Hair follicle dermal papilla cell (primary cell): ENCODE measurements around the genes TAS2R30 and BORCS5.

GRCh38 chr12:11134359-11135066, at the start of gene TAS2R30:
TAS2R30 (minus strand) TSS chr12:11134644.
- CAGE, long polyA plus RNA = no peak

GRCh38 chr12:11546146-11546596, 103.3 kb upstream of the ETV6 start:
- CAGE, long polyA plus RNA = no peak

DNA sequence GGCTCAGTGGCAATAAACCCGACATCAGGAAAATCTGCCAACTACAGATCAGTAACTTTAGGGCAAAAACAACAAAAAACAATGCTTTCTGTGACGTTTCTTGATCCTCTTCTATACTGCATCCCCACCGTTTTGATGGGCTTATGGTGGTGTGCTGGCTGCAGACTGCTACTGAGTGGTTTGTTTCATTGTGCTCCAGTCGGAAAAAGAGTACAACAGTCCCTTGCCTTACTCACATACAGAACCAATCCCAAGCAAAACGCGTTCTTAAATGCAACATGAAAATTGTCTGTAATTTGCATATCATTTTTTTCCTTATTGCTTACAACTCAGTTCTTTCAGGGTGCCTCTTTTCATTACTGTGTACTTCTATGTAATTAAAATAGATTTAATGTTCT, 2.3 kb downstream of the ETV6 start:
- CAGE, long polyA plus RNA = no peak

DNA sequence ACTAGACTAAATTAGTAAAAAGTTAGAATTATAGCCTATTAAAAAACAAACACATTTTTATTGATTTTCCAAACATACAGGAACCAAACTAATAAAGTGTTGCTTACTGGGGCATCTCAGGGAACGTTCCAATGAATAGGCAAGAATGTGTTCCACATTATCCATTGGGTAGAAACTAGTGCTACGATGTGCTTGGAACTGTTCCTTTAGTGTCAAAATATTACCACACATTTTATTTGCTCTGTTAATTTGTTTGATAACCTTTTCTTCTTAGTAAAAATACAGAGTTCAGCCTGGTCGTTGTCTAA, 5.9 kb downstream of the ETV6 start:
- CAGE, long polyA plus RNA = no peak

DNA sequence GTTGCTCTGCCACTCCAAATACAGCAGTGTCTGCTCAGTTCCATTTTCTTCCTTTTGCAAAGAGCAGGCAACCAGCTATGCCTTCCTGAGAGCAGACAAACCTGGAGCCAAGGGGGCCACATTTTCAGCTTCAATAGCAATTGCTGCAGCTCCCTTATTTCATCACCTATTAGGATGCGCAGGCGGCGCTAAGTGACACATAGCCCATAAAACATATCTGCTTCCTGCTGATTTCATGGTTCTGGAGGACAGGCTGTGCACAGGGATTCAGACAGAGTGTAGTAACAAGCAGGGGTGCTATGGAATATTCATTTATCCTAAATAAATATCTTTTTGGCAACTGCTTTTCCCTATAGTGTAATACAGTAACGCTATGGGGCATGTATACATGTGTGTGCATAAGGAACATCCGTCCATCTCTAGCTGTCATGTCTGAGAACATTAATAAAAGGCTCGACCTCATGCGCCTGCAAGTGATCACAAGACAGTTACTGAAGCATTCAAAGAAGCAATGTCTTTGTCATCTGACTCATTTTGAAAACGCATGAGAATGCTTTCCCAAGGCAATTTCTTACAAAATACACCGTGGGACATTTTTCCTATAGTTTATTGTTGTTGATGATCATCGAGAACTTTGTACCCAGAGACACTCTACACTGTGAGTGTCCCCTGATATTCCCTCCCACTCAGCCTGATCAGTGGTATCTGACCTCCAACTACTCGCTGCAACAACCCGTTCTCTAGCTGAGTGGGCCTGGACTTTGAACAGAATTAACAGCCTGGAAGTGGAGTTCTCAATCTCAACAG, 67.9 kb downstream of the ETV6 start:
- CAGE, long polyA plus RNA = no peak

DNA sequence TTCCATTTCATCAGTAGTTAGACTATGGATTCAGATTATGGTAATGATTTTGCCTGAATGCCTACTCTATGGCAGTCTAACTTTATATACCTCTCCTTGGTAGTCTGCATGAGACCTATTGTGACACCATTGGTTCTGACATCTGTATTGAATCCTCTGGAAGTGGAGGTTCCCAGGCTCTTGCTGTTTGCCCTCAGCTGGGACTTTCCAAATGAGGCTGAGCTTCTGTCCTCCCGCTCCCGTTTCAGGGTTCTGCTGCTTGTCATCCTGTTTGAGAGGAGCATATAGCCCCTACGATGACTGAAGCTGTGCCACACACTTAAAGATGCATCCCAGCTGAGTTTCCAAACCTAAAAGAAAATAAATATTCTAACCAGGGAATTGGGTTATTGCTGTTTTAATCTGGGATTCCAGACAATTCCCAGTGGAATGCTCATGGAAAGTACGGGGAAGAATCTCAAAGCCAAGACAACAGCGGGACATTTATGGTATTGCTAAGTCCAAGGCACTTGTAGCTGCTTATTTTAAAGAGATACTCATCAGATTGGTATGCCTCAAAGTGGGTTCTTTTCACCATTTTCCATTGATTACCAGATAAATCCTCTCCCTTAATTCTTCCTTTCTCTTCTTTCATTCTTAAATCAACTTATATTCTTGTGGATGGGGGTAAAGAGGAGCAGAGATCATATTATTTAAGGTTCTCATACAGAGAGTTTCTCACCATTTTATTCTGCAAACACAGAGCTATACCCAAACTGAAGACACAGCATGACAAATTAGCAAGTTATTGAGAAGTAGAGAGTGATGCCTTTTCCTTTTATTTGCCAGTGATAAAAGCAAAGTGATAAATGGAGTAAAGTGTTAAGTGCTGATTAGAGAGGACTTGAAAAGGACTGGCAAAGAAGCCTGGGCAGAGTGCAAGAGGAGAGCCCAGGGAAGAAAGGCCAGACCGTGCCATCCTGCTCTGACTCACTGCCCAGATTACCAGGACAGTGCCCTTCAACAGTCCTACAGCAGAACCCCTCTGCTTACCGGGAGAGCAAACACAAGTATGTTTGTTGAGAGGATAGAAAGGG, 106.2 kb downstream of the ETV6 start:
- CAGE, long polyA plus RNA = no peak

- CAGE, long polyA plus RNA = no peak
These were observed 145.6 kb downstream of the ETV6 start for GRCh38 chr12:11795060-11795511.

DNA sequence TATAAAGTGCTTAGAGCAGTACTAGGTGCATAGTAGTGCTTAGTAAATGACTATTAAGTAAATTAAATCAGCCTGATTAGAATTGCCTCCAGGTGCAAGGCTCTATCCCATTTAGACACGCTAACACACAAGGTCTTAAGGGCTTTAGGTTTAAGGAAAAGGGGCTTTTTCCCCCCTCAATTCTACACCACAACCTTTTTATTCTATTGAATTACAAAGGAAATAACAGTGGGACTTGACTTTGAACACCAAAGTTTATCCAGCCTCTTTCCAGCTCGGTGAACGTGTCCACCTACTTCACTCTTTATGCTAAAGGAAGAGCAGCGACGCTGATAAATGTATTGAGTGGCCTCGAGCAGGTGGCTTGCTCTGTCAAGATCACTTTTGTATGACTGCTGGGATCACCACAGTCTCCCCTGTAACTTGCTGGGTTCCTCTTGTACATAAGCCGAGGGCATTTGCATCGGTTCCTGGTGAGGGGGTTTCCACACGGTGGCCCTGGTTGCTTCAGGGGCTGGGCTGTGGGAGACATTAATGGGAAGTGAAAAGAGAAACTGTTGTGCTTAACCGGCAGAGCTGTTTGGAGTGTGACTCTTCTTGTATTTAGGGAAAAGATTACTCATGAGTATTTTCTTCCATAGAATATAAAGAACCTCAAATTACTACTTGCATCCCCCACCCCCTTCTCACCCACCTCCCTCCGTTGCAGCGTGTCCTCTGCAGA, 186.7 kb downstream of the ETV6 start:
- CAGE, long polyA plus RNA = no peak

DNA sequence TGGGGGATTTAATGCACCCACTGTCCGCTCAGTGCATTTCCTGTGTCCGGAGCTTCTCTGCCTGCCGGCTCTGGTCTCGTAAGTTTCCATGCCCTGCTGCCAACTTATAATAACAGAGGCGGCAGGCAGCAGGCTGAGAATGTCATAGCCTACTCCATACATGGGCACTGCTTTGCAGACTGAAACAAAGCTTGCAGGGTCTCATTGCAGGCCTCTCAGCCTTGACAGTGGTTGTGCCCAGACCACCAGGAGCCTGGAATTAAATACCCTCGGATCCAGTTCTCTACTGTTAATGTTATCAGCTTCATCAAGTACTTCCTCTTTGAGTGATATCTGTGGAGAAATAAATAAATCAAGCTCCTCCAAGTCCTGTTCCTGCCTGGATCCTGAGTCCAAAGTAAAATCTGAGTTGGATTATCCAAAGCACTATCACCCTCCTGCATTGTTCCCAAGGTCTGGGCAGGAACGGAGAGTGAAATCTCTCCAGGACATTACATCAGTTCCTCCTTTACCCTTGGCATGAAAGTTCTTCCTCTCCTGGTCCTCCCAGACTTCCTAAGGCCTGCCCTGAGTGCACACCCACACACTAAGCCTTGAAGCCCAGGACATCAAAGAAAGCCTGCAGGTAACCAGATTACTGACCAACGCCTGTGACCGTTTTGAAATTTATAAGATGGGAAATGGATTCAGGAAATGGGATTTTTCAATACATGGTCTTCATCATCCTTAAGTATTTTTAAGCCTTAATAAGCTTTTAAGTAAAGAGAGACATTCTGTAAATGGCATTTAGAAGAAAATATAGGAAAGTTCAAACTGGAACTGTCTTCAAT, 206.8 kb upstream of the BCL2L14 start:
- CAGE, long polyA plus RNA = no peak

- CAGE, long polyA plus RNA = no peak
These were observed 179.4 kb upstream of the BCL2L14 start for GRCh38 chr12:11890980-11892184.

- CAGE, long polyA plus RNA = no peak
These were observed 126.8 kb upstream of the BCL2L14 start for GRCh38 chr12:11944009-11944255.

DNA sequence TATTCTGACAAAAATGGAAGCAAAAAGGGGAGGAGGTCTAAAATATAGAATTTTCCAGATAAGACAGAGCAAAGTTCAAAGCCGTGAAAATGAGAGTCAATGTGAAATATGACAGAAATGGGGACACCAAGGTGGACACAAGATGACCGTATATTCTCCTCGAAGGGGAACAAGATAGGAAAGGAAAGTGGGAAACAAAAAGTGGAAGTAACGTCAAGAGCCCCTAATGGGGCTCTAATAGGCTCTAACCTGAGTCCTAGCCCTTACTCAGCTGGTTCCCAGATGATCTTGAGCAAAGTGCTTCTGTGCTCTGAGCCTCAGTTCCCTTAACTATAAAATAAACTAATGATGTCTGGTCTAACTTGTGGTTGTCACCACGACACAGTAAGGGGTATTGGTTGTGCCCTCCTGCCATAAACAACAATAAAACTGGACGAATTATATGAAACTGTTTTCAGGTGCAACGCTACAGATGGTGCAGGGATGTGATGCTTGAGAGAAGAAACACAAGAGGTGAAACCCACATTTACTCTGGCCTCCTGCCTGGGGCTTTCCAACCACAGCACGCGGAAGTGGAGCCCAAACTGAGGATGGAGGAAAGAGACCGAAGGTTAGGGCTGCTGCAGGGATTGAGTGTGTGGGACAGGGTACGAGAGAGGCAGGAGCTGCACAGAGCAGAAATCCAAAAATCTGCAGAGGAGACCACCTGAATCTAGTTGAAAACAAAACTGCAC, 45.8 kb upstream of the BCL2L14 start:
- CAGE, long polyA plus RNA = no peak

GRCh38 chr12:12120822-12121311, 50.1 kb downstream of the BCL2L14 start:
- CAGE, long polyA plus RNA = no peak

DNA sequence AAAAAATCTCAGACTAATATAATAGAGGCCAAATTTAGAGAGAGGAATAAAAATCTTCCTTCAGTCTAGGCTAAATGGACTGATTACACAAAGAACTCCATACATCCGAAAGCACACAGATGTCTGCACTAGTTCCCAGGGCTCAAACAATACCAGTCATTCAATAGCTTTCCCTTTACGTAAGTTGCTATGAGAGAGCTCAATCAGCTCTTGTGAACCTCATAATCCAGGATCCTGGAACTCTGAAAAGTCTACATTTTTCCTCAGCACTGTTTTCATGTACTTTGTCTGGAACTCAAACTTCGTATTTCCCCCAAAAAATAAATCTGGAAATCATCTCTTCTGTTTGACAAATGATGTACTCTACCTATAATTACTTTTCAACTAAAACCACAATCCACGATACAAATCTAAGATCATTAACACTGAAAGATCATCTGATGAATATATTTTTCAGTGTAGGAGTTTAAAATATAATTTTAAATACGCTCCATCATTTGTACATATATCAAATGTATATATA, 25.8 kb downstream of the LRP6 start:
- CAGE, long polyA plus RNA = no peak

- CAGE, long polyA plus RNA = no peak
These were observed 13.9 kb downstream of the MANSC1 start for GRCh38 chr12:12336010-12336576.

GRCh38 chr12:12350934-12351708, 1.1 kb upstream of the MANSC1 start:
- CAGE, long polyA plus RNA = no peak

DNA sequence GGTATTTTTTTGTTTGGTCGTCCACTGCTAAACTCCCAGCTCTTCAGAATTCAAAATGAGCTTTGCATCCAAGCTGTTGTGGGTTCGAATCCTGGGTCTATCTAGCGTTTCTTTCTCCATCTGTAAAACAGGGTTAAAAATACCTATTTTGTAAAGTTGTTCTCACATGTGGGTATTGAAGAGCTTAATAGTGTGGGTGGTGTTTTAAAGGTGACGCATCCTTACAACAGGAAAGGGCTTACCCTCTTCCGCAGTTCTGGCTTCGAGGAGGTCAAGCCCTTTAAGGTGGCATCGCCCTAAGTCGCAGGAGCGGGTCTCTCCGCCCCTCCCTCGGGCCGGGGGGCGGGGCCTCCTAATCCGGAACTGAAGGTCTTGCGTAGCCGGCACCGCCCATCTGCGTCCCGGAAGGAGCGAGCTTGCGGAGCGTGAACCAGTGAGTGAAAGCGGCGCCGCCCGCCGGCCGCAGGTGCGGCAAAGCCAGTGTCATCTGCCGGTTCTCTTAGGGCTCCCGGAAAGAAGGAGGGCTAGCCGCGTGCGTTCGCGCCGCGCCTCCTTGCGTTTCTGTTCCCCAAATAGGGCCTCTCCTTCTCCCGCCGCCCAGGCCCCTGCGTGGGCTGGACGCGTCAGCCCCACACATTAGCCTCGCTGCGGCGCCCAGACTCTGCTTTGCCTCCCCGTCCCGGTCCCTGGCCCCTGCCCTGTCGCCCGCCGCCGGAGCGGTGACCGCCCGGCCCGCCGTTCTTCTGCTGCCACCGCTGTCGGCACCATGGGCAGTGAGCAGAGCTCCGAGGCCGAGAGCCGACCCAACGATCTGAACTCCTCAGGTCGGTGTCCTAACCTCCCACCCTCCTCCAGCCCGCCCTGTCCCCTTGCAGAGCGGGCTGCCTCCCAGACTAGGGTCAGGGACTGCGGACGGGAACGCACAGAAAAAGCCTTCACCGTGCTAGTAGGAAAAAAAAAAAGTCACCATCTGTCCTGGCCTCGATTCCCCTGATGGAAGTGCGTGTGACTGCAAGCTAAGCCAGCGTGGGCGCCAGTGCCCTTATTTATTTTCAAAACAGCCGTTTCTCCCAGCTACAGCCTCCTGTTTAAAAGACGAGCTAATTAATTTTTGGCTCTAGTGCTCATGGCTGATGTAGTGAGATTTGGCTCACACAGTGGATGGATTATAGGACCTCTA, at the start of gene BORCS5:
TSS of gene BORCS5 (plus strand) at position 393 of the 1,180 bp plus-strand sequence.
- CAGE, long polyA plus RNA = no peak

DNA sequence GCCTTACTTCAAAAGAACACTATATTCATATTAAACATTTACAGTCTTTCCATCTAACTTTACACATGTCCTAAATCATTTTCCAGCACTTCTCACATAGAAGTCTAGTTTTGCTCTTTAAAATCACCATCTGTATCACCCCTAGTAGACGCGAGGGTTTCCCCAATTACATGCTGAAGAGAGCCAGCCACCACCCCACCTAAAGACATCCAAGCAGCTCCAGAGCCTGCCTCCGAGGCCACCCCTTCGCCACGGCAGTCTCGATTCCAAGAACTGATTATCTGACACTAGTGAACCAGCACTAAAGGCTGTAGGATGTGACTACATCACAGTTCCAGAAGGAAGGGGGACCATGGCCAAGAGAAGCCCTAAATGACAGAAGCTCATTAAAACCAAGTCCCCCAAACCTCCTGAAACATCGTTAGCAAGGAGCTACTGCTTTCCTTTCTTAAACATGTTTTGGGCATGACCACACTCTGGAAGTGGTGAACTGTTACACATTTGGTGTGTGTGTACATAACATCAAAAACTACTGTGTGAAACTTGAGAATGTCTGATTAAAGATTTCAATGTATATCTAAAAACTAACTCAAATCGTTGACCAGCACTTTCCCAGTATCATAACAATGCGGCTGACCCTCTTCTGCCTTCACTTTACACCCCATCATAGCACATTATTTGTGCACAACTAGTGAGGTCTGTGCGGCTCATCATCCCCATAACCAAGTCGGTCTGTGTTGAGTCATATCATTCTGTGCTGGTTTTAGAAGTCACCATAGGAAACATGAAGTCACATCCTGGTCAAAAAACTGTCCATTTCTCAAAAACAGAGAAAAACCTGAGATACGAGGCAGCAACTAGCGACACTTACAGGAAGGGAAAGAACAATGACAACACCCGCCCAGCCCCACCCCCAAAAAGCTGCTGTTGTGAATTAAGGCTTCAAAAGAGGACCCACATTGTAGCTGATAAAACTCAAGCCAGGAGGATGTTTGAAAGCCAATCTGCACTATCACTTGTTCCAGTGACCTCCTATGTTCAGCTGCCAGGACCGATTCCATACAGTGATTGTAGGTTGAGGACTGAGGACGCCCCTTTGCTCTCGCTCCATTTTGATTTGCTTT, 88.0 kb downstream of the DUSP16 start:
- CAGE, long polyA plus RNA = no peak

GRCh38 chr12:12476650-12477686, 85.7 kb downstream of the DUSP16 start:
- CAGE, long polyA plus RNA = no peak

GRCh38 chr12:12487755-12488031, 75.0 kb downstream of the DUSP16 start:
- CAGE, long polyA plus RNA = no peak